ENCODE measurements around a stretch of chr6.

- PRO-cap = no peak
- RAMPAGE, long total RNA = no peak
Observed at GRCh38 chr6:34695194-34695598, 1.4 kb downstream of the ILRUN start.

DNA sequence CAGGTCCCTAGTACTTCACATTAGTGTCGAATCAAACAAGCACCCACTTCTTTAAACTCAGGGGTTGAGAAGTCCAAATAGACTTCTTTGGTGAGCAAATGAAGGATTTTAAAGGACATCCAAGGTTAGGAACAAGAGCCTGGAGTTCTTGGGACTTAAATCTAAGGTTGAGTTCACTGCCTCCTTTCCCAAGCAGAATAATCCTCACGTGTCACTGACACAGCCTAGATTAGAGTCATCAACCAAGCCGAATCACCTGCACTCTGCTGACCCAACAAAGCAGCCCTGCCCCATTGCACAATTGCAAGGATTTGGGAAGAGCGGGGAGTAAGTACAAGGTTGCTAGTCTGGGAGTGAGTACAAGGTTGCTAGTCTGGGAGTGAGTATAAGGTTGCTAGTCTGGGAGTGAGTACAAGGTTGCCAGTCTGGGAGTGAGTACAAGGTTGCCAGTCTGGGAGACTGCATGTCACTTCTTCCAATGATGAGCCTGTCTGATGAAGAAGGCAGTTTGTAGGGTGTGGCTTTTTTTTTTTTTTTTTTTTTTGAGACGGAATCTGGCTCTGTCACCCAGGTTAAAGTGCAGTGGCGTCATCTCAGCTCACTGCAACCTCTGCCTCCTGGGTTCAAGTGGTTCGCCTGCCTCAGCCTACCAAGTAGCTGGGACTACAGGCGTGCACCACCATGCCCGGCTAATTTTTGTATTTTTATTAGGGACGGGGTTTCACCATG is 16.8 kb upstream of the SNRPC start:
- PRO-cap = no peak
- RAMPAGE, long total RNA = no peak

DNA sequence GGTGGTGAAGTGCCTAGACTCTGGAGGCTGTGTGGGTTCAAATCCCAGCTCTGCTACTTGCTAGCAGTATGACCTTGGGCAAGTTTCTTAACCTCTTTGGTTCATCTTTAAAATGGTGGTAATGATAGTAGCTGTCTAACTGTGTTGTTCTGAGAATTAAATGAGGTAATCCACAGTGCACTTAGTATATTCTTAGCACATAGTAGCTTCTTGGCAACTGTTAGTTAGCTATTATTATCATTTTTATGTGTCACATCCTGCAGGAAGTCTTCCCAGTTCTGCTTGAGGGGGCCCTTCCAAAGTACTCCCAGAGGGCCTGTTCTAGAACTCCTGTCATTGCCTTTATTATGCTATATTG is 30.5 kb downstream of the ANKS1A start:
- PRO-cap = no peak
- RAMPAGE, long total RNA = no peak

GRCh38 chr6:35009702-35010351 is 120.8 kb downstream of the ANKS1A start:
- PRO-cap = no peak
- RAMPAGE, long total RNA = no peak

- PRO-cap = no peak
- RAMPAGE, long total RNA = no peak
Observed at GRCh38 chr6:35016353-35017412, 124.5 kb downstream of the TCP11 start.

DNA sequence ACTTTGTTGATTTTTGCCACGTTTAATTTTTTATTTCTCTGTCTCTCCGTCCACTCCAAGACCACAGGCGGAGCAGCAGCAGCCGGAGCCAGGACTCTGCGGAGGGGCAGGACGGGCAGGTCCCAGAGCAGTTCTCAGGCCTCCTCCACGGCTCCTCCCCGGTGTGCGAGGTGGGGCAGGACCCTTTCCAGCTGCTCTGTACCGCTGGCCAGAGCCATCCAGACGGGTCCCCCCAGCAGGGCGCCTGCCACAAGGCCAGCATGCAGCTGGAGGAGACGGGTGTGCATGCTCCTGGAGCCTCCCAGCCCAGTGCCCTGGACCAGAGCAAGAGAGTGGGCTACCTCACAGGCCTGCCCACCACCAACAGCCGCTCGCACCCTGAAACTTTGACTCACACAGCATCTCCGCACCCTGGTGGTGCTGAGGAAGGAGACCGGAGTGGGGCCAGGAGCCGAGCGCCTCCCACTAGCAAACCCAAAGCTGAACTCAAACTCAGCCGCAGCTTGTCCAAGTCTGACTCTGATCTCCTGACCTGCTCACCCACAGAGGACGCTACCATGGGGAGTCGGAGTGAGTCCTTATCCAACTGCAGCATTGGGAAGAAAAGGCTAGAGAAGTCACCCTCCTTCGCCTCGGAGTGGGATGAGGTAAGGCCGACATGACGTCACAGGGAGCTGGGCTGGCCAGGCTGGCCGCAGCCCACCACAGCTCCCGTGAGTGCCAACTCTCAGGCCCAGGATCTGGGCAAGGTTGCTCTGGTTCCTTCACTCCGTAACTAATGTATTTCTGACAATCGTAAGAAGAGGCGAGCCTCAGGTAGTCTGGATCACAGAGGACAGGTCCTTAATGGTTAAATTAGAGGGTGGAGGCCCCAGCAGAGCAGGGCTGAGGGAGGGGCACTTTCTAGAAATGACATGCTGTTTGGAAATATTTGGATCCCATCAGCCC is 123.5 kb downstream of the TCP11 start:
- PRO-cap = no peak
- RAMPAGE, long total RNA = no peak

DNA sequence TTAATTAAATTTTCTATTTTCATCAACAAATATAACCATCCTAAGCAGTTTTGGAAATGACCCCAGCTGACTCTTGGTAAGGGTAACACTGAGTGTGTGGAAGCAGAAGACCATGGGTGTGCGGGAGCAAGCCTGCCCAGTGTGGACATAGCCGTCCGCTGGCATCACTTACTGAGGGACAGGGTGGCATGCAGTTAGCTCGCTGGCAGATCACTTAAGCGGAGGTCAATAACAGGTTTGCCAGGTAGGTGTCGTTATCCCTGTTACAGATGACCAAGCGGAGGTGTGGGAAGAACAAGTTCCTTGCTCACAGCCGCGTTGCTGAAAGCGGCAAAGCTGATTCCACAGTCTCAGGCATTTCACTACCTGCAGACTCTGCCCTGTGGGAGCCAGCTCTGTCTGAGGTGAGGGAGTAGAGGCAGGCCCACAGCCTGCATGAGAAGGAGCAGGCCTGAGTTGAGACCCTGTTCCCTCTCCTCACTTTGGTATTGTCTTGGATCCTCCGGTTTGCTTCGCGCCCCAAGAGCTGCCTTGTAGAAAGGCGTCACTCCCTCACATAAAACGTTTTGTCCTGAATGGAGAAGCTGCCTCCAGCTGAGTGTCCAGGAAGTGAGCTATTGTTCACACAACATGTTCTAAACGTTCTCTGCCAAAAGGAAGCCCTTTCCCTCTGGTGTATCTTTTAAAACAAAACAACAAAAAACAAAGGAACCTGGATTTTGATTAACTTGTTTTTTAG is 96.9 kb downstream of the TCP11 start:
- PRO-cap = no peak
- RAMPAGE, long total RNA = no peak

- PRO-cap = unidirectional peak, plus-strand start at chr6:35302788; bidirectional peak, plus-strand start at chr6:35303096, minus-strand start at chr6:35303027
- RAMPAGE, long total RNA = no peak
Observed at GRCh38 chr6:35302348-35303241, 5.0 kb downstream of the DEF6 start.

DNA sequence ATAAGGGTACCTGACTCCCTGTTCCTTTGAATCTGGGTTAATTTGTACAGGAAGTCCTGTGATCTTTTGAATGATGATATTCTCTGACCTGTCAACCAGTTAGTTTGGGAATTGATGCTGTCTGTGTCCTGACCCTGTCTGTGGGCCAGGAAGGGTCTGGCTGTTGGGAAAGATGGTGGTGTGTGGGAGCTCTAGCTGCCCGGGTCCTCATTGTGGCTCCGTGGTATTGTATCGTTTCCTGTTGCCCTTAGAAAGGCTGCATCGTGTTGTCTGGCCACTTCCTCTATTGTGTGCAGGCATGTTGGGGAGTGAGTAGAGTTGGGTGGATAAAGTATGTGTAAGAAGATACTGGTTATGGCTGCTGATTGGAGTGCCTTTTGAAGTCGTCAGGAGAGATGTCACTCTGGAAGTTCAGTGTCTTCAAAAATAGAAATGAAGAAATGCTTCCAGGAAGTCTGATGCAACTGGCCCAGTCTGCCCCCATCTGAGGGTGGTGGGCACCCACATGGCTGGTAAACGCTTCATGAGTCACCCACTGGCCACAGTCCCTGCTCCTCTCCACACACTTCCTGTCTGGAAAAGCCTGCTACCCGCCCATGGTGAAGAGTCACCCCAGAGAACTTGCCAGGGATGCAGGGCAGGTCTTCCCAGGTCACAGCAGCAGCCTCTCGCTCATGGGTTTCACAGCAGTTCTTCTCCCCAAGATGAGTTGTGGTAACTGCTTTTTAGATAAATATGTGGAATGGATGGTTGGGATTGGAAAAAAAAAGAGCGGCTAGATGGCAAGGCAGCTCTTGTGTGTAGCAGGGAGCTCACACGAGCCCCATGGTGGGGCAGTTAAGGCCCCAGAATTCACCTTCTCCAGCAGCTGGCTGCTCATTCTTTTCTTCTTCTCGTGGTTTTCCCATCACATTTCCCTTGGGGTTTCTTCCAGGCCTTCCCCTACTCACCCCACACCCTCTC is 28.0 kb downstream of the PPARD start:
- PRO-cap = no peak
- RAMPAGE, long total RNA = no peak

DNA sequence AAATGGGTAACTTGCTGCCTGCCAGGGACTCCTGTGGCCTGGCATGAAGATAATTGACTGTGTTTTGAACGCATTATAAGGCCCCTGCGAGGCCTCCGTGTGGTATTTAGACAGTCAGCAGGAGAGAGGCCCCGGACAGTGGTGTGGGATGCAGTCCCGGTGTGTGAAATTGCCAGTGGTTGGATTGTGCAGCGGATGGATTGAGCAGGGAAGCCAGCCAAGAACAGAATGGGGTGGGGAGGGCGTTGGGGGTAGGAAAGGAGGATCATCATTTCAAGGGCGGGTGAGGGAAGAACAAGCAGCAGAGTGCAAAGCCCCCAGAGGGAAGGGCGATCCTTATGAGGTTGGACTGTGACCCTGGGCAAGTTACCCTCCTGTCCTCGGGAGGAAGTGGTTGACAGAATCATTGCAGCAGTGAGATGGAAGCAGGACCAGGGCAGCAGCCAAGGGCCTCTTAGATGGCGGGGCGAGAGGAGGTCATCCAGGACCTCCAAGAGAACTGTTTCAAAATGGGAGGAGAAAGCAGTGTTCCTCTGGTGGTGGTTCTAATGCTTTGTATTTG is 43.4 kb downstream of the PPARD start:
- PRO-cap = no peak
- RAMPAGE, long total RNA = no peak

DNA sequence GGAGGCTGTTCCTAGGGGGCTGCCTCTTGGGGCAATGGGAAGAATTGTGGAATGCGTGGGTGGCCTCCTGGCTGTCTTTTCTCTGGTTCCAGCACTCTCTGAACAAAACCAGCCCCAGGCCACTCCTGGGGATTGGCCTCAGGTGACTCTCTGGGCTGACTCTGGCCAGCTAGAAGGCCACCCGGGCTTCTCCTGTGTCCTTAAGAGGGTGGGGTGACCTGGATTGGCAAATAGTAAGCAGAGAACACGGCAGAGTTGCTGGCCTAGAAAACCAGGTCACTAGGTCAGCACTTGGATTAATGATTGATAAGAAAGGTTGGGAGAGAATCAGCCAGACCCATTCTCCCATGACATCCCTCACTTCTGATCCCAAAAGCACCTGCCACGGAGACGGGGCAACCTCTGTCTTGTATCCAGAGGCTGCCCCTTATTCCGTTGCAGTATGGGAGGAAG is 49.6 kb upstream of the FANCE start:
- PRO-cap = no peak
- RAMPAGE, long total RNA = no peak

DNA sequence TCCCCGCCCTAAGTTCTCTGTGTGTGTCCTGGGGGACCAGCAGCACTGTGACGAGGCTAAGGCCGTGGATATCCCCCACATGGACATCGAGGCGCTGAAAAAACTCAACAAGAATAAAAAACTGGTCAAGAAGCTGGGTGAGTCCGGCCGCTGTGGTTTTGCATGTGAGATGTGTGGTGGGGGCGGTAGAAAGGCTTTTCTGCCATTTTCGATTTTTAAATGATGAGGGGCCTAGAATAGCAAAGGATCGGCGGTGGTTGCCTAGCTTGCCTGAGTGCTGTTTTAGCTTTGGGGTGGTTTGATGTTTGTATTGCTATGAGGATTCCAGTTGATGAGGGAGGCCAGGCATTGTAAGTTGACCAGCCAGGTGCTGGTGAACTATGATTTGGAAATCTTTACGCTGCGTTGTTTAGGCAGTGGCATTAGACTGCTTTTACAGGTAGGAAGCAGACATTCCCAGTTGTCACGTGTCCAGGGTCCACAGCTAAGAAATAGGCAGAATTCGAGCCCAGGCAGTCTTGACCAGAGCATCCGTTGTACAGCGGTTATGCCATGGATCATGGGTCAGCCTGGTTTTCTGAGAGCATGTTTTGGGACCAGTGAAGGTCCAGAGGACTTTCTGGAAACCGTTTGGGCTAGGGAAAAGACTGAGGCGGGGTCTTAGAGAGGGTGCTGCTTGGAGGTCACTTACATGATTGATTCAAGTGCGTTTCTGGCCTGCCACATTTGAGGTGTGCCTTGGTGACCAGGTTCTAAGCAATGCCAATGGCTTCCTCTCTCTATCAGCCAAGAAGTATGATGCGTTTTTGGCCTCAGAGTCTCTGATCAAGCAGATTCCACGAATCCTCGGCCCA is 1.4 kb downstream of the RPL10A start:
- PRO-cap = no peak
- RAMPAGE, long total RNA = no peak

GRCh38 chr6:35500666-35501185 is 3.8 kb upstream of the TEAD3 start:
- PRO-cap = no peak
- RAMPAGE, long total RNA = no peak

DNA sequence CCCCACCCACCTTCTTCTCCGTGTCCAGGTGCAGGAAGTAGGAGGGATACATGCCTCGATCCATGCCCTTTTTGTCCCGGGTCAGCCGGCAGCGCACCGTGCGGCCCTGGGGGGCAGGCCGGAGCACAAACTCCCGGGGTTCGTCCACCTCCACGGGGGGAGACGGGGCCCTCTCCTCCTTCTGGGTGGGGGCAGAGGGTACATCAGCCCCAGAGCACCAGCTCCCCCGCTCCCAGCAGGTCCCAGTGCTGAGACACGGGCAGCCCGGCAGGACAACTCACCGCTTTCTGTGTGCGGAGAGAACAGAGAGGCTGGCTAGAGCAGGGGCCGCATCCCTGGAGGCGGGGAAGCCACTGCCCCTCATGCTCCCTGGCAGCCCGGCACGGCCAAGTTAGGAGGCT is 6.7 kb downstream of the TULP1 start:
- PRO-cap = no peak
- RAMPAGE, long total RNA = no peak

GRCh38 chr6:35543354-35543930 is 30.7 kb upstream of the TULP1 start:
- PRO-cap = no peak
- RAMPAGE, long total RNA = no peak

DNA sequence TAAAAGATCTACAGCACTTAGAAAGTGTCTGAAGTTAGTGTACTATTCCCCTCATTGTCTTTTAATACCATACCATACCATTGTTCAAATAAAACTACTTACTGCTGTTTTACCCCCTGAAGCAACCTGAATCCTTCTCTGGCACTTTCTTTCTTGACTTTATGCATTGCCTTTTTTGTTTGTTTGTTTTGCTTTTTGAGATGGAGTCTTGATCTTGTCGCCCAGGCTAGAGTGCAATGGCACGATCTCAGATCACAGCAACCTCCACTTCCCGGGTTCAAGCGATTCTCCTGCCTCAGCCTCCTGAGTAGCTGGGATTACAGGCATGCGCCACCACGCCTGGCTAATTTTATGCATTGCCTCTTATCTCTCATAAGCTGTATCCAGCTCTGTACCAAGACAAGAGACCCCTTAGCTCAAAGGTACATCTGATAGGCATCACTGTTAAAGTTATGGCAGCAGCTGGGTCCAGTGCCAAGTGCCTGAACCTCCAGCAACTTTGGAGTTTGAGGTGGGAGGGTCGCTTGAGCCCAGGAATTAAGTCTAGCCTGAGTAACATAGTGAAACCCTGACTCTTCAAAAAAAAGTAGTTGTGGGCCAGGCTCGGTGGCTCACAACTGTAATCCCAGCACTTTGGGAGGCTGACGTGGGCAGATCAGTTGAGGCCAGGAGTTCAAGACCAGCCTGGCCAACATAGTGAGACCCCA is 34.1 kb downstream of the FKBP5 start:
- PRO-cap = no peak
- RAMPAGE, long total RNA = no peak

DNA sequence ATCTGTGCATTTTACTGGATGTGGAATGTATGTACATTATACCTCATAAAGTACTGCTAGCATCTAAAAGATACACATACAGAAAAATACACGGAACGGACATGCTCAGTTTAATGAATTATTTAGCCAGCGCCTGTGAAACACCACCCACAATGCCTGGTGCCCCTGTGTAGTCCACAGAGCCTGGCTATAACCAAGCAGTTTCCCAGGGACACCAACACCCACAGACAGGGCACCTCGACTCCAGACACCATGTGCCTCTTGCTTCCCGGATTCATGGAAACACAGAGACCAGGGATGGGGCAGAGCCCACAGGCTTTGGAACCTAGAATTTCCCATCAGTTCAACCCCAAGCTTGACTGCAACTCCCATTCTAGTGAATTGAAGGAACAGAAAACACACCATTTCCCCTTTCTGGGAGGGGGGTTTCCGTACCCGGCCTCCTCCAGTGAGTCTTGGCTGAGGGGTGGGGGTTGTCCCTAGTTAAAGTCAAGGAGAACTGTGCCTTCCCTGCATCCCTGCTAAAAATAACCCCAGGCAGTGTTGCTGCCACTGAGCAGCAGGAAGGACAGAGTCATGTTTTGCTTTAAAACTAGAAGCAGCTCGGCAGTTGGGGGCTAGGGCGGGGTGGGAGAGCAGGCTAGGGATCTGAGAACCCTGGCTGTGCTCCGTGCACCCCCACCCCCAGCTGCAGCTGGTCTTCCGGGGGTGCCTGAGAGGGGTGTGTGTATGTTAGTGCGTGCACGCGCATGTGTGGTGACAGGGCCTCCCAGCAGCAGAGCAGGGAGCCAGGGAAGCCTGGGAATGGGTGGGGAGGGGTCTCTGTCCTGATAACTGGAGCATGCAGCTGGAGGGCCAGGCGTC is 17.2 kb upstream of the ARMC12 start:
- PRO-cap = bidirectional peak, plus-strand start at position 617 of the sequence, minus-strand start at position 378 of the sequence; bidirectional peak, plus-strand start at position 735 of the sequence, minus-strand start at position 696 of the sequence
- RAMPAGE, long total RNA = no peak

DNA sequence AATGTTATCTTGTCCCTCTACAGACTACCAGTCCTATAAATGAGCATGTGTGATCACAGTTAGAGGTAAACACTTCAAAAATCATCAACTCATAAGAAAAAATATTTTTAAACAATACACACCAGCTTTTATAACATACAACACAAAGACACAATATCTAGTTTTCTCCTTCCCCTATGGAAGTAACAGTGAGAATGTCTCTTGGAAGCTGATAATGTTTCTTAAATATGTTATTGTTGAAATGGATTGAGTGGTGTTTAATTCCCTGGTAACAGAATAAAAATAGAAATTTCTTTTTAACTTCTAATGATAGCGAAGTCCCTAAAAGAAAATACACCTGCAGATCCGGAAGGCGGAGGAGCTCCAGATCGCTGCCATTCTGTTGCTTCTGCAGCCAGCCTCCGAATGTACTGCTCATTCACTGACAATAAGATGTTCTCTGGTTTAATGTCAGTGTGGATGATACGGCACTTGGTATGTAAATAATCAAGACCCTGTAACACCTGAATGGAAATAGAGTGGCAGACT is 48.6 kb downstream of the SRPK1 start:
- PRO-cap = no peak
- RAMPAGE, long total RNA = no peak

DNA sequence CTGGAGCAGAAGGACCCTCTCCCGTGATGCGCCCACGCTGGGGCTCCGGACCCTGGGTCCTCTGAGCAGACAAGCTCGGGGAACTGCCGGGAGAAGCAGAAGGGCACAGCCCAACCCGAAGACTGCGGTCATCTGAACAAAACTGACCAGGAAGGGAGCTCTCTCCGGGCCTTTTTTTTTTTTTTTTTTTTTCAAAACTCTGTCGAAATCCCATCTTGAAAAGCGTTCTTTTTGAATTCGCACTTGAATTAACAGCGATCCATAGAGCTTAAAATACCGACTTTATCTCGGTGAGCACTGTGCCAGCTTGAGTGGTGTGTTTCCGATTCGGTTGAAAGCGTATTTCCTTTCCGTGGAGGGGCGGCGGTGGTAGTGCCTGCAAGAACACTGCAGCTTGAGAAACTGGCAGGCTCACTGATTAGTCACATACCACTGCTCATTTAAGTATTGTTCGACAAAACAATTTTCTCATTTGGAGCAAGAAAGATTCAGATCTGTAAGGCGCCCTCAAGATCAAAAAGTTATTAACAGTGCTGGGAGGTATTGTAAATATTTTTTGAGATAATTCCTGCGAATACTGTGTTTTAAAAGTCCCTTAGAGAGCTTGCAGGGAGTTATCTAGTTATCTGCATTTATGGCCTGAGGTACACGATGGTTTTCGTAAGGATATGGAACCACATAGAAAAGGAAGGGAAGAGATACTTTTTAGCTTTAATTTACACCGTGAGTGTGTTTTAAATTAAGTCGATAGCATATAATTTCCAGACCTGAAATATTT is 1.2 kb downstream of the MAPK14 start:
- PRO-cap = no peak
- RAMPAGE, long total RNA = no peak

GRCh38 chr6:36067699-36068414 is 40.2 kb downstream of the MAPK14 start:
- PRO-cap = no peak
- RAMPAGE, long total RNA = no peak